Placental pericyte (primary cell): ENCODE results near the genes SPTLC1 and FAM120AOS.

DNA sequence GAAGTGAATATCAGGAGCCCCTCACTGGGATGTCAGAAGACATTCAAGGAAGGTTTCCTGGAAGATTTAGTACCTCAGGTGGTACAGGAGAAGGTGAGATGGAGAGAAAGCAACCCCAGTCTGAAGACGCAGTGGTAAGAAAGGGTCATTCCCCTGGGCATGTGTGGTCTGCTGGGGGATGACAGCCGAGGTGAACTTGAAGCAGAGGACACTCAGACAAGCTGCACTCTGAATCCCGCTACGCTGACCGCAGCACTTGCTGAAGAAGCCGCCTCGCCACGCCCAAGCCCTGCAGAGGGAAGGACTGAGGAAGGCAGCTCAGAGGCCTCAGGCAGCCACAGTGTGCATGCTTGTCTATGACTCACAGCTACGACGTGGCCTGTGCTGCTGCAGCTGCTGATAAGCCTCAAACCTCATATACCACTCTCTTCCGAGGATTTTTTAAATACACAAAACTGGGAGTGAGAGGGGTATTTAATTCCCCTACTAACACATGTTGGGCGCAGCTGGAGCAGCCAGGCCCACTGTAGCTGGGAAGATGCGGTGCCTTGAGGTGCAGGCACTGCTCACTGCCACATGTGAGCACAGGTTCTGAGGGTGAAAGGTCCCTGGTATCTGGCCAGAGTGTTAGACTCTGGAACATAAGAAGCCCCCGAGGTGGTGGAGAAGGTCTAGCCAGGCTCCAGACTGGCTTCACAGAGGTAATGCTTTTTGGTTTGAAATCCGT is 197.0 kb downstream of the AUH start:
- CAGE, long polyA plus RNA: no peak

DNA sequence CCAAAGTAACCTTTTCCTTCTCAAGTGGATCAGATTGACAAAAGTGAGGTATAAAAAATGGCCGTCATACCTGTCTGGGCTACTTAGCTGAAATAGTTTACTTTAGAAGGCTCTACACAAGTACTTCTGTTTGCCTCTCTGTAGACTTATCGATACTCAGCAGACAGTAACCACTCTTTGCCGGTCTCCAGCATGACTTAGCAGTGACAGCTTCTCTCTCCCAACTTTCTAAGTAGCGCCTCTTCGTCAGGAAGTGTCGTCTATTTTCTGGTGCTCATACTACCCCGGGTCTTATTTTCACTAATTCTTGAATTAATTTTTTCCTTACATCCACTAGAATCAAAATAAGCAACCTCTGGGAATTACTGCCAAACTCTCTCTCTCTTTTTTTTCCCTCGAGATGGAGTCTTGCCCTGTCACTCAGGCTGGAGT is 19.7 kb downstream of the NFIL3 start:
- CAGE, long polyA plus RNA: no peak

DNA sequence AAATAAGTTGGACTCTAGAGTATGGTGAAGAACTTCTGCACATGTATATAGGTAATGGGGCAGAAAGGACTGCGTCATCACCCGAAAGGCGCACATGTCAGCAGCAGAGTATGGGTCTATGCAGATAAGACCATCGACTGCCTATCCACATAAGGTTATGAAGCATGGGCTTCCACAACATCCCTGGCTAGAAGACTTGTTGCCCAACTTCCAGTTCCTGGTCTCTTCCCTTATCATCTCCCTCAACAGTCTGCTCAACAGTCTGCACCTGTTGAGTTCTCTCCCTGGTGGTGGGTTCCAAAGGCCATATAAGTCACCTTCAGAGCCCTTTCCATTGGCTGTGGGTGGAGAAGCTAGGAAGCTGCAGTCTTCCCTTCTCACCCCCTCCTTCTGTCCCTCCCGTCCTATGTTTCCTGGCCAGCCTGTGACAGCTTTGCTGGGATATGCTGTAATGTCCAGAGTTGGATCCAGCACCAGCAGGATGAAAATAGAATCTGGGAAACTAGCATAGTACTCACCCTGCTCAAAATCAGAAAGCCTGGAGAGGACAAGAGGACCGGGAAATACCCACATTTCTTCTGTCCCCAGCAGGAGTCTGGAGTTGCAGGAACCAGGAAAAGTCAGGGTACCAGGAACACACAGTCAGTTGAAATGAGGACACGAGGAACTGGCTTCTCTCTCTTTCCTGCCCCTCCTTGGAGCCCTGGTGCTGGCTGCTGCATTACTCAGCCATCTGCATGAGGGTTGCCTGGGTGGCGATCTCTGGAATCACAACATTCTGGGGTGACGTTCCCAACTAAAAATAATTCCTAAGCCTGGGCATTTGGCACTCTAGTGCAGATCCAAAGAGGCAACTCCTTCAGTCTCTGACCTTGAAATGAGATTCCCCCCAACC is 59.4 kb upstream of the NFIL3 start:
- CAGE, long polyA plus RNA: no peak

DNA sequence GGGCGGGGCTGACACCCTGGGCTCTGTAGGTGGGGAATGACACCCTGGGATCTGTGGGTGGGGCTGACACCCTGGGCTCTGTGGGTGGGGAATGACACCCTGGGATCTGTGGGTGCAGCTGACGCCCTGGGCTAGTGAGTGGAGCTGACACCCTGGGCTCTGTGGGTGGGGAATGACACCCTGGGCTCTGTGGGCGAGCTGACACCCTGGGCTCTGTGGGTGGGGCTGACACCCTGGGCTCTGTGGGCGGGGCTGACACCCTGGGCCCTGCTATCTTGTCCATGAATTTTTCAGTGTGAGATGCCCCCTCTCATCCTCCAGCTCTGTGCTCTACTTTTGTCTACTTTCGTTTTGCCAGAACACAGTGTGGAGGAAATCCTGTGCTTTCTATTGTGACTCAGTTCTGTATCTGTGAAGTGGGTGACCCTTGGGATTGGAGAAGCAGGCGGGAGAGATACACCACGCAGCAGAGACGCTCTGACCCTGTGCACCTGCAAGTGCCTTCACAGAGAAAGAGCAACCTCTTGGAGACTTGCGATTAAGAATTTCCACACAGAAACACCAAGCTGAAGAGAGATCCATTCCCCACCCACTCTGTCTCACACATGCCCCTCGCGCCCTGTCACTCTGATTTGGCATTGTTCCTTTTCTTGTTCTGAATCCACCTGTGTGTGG is 151.4 kb downstream of the ROR2 start:
- CAGE, long polyA plus RNA: no peak

GRCh38 chr9:91933822-91934361 is 16.1 kb downstream of the ROR2 start:
- CAGE, long polyA plus RNA: no peak

DNA sequence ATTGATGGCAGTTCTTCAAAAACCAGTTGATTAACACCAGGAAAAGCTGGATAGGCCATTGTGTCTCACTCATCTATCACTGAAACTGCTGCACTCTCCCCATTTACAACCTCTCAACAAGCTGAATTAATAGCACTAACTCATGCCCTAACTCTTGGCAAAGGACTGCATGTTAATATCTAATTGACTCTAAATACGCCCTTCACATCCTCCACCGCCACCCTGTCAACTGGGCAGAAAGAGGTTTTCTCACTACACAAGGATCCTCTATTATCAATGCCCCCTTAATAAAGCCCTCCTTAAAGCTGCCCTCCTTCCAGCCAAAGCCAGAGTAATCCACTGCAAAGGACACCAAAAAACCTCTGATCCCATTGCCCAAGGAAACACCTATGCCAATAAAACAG is 39.3 kb downstream of the SPTLC1 start:
- CAGE, long polyA plus RNA: no peak

DNA sequence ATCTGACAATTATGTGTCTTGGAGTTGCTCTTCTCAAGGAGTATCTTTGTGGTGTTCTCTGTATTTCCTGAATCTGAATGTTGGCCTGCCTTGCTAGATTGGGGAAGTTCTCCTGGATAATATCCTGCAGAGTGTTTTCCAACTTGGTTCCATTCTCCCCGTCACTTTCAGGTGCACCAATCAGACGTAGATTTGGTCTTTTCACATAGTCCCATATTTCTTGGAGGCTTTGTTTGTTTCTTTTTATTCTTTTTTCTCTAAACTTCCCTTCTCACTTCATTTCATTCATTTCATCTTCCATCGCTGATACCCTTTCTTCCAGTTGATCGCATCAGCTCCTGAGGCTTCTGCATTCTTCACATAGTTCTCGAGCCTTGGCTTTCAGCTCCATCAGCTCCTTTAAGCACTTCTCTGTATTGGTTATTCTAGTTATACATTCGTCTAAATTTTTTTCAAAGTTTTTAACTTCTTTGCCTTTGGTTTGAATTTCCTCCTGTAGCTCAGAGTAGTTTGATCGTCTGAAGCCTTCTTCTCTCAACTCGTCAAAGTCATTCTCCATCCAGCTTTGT is 28.4 kb downstream of the SPTLC1 start:
- CAGE, long polyA plus RNA: no peak

DNA sequence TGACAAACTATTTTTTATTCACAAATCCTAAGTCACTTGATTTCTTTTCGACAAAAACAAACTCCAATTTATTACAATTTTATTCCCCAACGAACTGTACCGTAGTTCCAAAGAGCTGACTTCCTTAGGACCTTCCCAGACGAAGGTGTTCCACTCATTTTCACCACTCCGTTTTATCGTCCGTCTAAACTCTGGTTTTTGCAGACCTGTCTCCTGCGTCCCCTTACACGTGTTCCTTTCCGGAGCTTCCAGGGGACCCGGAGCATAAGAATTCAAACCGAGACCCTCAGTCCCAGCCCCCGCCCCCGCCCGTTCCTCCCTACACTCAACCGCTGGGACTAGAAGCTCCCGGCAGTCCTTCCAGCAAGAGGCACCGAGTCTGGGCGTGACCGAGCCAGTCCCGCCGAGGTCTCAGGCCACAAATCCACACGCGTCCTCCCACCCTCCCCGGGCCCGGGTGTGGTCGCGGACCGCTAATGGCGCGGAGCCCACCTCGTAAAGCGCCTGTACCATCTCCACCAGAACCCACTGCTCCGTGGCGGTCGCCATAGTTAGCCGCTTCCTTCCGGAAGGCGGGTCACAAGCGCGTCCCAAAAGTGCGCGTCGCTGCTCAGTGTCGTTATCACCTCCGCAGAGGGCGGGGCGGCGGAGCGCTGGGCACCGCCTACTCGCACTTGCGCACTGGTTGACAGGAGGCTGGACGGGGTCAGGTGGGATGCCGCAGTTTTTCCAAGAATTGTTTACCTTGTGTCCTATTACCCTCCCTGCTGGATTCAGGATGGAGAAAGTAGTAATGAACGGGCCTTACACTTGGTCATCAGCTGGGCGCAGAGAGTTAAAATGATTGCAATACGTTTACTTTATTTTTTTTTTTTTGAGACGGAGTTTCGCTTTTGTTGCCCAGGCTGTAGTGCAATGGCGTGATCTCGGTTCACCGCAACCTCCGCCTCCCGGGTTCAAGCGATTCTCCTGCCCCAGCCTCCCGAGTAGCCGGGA is at the start of gene SPTLC1:
Gene SPTLC1 (minus strand): TSS at position 592 of the 996 bp plus-strand sequence.
- CAGE, long polyA plus RNA: no peak

GRCh38 chr9:92482132-92482644 is 53.6 kb downstream of the ECM2 start:
- CAGE, long polyA plus RNA: no peak

DNA sequence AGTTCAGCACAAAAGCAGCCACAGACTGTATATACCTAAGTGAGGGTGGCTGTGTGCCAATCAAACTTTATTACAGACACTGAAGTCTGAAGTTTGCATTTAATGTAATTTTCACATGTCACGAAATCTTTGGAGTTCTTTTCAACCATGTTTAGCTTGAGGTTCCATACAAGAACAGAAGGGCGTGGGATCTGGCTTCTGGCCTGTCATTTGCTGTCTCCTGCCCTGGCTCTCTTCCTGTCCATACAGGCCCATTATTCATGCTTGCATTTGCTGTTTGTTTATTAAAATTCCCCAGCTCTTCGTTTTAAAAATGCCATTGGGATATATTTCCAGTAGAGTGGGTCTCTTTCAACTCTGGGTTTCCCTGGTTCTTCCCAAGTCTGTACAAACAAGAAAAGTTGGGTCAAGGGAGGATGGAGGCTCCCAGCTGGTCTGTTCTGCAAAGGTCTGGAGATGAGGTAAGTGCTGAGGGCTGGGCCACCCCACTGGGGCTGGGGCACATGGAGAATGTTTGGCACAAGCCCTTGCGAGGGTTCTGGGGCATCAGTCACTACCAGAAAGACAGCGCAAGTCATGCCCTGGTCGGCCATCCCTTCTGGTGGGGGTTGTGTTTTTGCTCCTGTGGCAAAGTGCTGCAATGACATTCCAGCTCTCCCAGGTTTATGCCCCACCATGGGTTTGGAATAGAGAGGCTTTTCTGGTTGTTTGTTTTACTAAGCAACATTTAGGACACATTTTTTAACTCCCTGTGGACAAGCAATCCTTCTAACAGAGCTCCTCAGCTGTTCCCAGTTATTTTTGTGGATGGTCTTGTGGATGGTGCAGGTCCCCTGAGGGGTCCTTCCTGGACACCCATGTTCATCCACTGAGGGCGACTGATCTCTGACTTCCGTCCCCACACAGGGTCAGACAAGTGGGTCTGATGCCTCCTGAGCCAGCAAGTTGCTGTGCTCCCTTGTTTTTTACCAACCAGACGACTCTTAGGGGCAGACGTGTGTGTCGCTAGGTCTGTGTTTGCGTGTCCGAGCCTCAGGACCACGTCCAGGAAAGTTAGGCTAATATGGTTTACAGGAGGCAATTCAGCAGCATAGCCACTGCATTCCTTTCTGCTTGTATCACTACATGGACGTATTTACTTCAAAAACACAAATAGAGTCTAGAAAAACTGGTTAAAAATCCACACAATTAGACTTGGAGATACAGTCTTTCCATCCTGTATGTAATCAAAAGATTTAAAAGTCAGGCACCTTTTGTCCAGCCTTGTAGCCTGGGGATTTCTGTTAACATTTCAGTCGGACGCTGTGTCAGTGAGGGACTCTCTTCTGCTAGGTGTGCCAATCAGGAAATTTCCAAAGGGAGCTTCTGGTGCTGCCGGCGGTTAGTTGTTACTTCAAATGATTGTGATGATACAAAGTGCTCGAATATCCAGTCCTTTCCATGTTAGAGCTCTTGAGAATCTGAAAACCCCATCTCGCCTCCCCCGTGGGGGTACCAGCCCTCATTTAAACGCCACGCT is 64.8 kb upstream of the ECM2 start:
- CAGE, long polyA plus RNA: no peak

- CAGE, long polyA plus RNA: no peak
Observed at GRCh38 chr9:92650688-92651437, 19.1 kb downstream of the IPPK start.

- CAGE, long polyA plus RNA: no peak
Observed at GRCh38 chr9:92728873-92729945, 35.4 kb downstream of the BICD2 start.

GRCh38 chr9:92770028-92770415 is 5.4 kb upstream of the BICD2 start:
- CAGE, long polyA plus RNA: no peak

DNA sequence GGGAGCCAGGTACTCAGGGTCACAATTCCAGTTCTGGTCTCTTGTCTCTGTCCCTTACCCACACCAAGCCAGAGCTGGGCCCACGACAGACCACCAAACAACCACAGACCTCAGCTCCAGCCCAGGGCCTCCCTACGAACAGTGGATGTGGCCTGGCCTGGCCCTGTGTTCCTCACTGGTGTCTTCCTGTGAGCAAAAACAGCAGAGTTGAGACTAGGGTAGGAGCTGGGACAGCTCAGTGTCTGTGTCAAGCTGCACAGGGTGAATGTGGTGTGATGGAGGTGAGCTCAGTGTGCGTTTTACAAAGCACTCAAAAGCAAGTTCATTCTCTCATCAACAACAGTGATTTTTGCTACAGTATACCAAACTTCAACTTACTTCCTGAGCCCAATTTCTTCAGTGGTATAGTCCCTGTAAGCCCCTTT is 33.3 kb upstream of the SUSD3 start:
- CAGE, long polyA plus RNA: no peak

DNA sequence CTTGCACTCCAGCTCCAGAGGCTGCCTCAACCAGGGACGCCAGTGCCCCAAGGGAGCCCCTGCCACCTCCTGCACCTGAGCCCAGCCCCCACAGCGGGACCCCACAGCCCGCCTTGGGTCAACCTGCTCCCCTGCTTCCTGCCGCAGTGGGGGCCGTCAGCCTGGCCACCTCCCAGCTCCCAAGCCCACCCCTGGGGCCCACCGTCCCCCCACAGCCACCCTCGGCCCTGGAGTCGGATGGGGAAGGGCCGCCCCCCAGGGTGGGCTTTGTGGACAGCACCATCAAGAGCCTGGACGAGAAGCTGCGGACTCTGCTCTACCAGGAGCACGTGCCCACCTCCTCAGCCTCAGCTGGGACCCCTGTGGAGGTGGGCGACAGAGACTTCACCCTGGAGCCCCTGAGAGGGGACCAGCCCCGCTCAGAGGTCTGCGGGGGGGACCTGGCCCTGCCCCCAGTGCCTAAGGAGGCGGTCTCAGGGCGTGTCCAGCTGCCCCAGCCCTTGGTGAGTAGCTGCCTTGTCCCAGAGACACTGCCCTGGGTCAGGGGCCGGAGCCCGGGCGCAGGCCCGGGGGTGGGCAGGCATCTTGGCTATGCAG is 105.3 kb downstream of the WNK2 start:
- CAGE, long polyA plus RNA: no peak

DNA sequence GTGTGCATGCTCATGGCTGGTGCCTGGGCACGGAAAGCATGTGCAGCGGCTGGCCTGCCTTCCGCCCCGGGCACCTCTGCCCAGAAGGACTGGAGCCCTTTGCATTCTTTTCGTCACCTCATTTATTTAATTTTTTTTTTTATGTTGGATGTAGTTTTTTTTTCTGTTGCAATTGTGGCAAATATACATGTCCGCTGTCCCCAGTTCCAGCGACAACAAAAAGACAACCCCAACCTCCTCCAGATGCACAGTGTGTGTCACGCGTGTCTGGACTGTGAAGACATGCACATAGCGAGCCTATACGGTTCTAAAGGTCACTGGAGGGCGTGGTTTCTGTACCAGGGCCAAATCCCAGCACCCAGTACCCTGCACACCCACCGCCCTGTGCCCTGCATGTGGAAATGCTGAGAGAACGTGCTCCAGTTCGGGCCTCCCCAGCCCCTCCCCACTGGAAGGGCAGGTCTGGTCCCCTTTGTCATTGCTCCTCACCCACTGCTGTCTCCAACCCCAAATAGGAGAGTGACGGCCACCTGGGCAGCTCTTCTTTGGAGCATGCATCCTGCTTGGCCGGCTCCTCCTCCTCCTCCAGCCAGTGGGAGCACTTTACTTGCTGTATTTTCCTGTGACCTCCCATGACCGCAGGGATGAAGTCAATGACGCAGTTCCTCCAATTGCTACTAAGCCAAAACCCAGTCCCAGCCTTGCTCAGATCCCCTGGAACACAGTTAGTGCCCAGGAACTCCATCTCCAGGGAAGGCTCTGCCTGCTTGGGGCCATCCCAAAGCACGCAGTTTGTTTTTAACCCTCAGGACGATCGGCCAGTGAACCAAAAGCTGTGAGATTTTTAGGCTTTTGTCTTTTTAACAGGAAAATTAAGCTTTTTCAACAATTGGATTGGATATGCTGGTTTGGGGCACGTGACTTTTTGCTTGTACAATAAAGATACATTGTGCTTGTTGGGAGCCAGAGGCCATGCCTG is 116.7 kb downstream of the WNK2 start:
- CAGE, long polyA plus RNA: no peak

- CAGE, long polyA plus RNA: no peak
Observed at GRCh38 chr9:93452843-93454055, at the start of gene FAM120AOS. Gene FAM120AOS, minus strand, starts transcription at chr9:93453581.

DNA sequence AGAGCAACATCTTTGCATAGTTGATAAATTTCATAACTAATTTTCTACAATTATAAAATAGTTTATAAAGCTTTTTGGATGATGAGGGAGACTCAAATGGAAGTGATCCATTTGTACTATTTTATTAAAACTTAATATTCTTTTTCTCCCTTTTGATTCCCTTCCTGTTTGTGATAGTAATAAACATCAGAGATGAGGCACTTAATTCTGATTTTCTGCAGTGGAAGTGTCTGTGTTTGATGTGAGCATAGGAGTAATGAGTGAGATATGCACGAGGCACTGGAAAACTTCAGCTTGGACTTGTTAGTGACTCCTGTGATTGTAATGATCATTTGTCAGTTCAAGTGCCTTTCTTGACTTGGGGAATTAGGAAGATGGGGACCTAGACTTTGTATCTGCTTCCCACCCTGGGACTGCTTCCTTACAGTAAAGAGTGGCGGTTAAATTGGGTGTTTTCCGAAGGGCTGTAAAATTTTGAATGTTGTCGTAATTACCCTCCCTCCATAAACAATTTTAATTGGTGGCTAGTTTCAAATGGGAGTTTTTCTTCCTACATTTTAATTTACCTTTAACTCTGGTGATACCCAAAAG is 23.4 kb upstream of the FAM120AOS start:
- CAGE, long polyA plus RNA: no peak

DNA sequence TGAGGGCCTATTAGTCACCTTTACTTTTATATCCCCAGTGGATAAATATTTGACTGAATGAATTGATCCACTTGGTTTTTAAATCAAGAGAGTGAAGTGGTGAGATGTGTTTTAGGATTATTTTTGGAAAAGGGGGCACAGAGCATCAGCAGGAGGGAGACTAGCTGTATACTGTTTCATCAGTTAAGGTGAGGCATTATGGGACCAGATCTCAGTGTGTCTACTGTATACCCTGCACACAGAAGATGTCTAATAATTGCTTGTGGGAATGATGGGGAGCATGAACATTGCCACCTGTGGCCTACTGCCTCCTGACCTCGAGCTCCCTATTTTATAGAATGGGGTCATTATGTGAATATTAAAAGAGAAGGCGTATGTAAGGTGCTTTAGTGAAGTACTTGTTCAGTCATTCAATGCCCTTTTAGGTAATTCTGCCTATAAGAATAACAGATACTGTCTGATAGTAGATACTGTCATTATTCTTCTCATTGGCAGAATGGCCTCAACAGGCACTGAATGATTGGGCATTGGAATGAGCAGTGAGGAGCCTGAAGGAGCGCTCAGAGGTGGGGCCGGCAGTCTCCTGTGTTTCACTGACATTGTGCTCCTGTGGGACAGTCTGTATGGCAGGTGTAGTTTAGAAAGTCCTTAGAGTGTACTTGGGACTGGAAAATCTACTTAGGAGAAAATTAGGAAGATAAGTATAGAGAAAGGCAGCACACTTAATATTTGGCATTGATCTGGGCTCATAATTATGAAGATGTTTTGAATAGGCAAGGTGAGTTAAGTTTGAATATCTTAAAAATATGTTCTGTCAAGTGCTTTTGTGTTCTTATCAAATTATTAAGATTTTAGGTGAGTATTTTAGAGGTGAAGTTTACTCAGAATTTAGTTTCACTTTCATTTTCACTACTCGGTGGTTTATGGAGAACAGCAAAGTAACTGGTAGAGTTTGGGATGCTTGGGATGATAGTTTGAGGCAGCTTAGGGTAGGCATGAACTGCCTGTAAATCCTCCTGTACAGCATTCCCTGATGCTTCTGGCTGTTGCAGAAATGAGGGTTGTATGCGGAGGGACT is 47.5 kb upstream of the FAM120AOS start:
- CAGE, long polyA plus RNA: no peak

- CAGE, long polyA plus RNA: no peak
Observed at GRCh38 chr9:93506827-93507746, 53.7 kb upstream of the FAM120AOS start.